Thoracic aorta (tissue), 1 donor: ENCODE measurements around the genes COX5B and CNGA3.

DNA sequence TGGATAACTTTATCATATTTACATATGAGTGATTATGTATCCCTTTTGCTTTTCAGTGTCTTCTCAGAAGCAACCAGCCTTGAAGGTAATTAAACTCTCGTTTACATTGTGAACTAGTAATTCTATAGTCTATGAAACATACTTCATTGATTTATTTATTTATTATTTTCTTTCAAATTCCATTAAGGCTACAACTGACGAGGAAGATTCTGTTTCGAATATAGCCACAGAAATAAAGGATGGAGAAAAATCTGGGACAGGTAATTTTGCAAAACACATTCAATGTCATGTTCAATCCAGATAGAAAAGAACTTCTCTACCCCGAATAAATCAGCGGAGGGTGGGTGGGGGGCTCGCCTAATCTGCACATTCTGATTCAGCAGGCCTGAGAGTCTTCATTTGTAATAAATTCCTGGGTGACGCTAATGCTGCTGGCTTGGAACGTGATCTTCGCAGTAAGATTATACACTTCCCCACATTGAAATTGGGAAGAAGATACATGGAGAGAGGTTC, 76.1 kb downstream of the ANKRD36 start:
- RAMPAGE, long total RNA, result no peak

DNA sequence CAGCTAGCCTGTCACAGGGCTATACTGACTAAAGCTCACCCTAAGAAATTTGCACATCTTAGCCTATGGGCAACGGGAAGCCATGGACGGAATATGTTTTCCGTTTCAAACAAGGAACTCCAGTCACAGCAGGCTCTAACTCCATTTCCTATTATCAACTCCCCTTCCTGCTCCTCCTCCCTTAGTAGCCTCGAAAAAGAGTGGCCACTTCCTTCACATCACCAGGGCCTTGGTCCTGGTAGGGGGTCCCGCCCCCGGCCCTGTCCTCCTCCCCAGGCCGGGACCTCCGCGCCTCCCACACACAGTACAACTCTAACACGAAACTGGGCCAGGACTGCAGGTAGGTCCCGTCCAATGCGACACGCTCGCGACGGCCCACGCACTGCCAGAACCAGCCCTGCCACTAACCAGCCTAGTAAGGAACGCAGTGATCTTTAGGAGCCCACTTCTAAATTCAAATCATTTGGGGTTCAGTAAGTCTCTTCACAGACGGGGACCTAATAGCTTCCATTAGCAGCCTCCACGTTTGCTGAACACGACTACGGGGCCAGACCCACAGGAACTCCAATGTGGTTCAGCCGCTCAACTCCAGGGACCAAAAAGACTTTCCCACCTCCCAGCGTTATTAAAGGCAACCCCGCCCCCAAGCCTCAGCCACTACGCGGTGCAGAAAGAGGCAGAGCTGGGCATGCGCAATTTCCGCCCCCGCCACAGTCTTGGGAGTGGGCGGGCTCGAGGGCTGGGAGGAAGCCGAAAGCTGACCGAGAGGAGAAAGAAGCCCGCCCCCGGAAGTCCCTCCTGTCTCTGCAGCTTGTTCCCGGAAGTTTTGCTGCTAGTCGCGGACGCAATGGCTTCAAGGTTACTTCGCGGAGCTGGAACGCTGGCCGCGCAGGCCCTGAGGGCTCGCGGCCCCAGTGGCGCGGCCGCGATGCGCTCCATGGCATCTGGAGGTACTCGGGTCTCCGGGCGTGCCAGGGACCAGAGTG, at the start of gene COX5B:
COX5B (plus strand) TSS at position 823 of the 986 bp plus-strand sequence.
- RAMPAGE, long total RNA, result start-site peak on the plus strand centred at position 831 of the sequence, 51 bp wide, 1,196 reads

- RAMPAGE, long total RNA, result no peak
Measured at GRCh38 chr2:97673522-97674636, 4.4 kb downstream of the C2orf92 start.

DNA sequence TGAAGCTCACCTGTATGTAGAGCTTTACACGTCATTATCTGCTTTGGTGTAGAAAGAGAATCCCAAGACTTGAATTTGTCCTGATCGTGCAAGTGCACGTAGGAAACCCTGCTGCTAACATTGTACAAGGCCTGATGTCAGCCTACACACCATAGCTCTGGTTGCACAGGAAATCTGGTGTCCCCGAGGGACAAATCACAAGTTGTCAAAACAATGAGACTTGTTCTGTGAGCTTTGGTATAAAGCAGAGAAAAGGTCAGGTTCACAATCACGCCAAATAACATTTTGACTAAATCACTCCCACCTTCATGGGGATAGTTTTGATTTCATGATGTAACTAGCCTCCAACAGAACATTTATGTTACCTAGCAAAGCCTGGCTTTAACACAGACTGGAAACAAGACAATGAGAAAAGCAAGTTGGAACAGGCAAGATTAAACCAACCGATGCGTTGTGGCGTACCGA, 41.4 kb downstream of the ZAP70 start:
- RAMPAGE, long total RNA, result no peak

- RAMPAGE, long total RNA, result no peak
Measured at GRCh38 chr2:97760203-97760487, 46.8 kb downstream of the ZAP70 start.

DNA sequence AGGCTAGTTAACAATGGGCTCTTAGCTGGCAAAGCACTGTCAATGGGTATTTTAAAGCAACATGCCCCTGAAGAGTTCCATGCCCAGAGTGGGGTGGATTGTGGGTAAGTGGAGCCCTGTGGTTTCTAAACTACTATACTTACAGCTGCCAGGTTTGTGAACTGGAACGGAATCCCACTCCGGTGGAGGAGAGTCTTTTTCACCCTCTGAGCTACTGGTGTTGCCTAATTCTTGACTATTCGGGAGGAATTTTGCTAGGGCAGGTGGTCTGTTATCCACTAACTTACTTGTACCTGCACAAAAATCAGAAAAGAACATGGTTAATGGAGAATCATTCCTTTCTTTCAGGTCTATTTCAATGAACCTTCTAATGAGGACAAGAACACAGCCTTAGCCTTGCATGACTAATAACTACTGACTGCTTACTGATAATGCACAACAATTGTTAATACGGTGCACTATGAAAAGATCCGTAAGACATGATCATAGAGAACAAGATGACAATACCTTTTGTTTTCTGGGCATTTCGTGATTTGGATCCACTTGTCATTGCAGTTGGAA, 52.7 kb downstream of the ZAP70 start:
- RAMPAGE, long total RNA, result start-site peak on the minus strand centred at position 273 of the sequence, 641 bp wide, 20 reads

- RAMPAGE, long total RNA, result no peak
Measured at GRCh38 chr2:97811078-97811762, 97.8 kb downstream of the ZAP70 start.

DNA sequence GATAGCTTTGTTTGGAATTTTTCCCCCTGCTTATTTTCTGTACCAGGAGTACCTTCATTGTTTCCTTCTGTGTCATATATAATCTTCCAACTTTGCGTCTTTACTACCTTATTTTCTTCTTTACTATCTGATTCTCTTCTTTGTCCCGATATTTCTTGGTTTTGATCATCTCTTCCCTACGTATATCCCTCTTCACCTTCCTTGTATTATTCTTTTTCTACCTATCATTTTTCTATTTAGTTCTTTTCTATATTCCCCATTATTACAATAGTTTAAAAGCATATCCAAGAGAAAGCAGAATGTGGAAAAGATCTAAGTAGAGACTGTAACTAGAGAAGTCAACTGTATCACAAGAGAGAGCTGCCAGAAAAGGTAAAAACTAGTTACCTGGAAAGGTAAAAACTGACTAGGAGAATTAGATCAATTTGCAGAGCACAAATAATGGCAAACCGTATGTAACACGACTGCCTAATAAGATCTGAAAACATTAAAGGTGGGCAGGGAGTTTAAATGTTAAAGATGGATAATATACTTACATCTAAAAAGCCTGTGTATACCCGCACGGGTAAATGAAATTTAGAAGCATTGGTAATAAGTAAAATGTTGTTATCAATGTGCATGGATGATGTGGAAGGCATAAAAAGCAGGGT, 100.2 kb downstream of the ZAP70 start:
- RAMPAGE, long total RNA, result no peak

DNA sequence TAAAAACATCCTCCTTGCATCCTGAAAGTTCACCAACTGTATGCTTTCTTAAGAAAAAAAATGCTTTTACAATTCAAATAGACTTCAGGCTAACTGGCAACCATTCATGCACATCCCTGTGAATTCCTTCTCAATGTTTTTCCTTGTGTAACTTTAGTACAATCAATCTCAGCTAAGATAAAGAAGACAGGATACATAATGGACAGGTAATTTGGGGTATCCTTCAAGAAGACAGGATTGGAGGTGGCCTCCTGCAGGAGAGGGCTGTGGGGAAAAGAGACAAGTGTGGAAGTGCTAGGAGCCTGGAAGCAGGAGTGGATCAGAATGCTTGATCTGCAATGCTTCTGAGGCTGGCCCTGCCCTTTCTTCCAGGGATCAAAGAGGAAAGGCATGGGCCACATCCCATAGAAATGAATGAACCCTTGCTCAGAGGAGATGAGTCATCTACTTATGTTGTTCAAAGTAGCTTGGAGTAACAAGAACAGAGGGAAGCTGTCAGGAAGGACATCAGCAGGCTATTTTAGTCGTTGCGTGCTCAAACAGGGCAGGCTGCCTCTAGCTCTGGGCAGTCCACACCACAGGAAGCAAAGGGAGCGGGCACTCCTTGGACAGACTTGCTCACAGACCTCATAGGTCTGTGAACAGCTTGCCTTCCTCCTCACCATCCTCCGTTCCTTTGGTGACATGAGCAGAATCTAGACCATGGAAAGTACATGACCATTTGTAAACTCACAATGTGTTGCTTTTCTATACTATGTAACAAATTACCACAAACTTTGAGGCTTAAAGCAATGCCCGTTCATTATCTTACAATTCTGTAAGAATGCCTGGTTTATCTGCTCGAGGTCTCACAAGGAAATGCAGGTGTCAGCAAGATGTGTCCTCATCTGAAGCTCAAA, 126.4 kb downstream of the TMEM131 start:
- RAMPAGE, long total RNA, result no peak

DNA sequence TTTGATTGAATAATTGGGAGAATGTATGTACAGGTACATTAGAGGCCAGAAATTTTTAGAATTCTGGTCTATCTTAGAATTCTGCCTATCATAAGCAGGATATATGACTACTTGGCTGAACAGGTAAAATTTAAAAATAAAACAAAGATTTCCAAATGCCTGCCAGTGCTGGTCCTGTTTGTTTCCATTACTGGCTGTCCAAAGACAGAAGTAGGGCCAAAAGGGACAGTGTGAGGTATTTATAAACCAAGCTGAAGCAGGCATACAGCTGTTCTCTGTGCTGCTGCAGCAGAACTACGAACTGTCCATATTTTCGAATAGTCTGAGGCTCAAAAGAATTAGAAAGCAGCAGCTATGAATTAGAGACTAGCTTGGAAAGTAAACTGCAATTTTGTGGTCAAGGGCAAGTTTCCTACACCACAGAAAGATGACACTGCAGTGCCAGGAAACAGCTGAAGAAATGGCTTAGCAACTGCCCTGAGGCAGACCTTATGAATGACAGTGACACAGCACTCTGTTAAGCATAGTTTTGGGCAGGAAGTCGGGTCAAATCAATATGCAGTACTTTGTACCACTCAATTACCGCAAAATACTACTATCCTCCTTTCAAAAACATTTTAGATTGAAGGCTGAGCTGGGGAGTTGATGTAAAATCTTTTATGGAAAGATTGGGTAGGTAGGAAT, 125.4 kb downstream of the TMEM131 start:
- RAMPAGE, long total RNA, result no peak

GRCh38 chr2:98017380-98017792, 21.6 kb upstream of the TMEM131 start:
- RAMPAGE, long total RNA, result no peak

DNA sequence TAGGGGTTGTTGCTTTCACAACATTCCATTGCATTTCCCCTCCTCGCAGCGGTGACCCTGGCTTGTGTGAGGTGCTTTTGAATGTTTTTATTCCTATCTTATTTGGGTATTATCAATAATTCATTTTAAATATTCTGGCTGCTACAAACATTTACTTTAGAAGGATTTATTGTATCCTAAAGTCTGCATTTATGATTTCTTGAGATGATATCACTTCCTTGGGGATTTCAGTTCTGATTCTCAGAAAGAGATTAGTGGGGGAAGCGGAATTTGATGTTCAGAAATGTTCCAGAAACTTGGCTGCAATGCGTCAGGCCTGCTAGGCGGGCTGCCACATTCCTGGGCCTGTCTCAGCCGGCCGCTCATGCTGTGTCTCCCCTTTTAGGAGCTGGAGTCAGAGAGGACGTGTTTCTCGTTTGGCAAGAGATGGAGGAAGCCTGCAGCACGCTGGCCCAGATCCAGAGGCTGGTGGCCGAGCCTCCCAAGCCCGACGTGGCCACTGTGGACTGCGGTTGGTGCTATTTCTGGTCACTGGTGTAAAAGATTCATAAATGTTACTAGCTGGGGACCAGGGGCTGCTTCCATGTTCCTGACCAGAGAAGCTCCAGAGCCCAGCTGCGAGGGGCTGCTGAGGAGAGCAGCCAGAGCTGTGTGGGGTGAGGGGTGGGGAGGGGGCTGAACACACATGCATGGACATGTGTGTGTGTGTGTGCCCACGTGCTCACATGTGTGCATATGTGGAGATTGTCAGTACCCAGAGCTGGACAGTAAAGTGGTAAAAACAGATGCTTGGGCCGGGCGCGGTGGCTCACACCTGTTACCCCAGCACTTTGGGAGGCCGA, 75.7 kb downstream of the VWA3B start:
- RAMPAGE, long total RNA, result no peak

- RAMPAGE, long total RNA, result no peak
Measured at GRCh38 chr2:98346137-98346589, at the start of gene CNGA3. Gene CNGA3, plus strand, starts transcription at chr2:98346456.

- RAMPAGE, long total RNA, result no peak
Measured at GRCh38 chr2:98436628-98437623, 7.7 kb upstream of the INPP4A start.

DNA sequence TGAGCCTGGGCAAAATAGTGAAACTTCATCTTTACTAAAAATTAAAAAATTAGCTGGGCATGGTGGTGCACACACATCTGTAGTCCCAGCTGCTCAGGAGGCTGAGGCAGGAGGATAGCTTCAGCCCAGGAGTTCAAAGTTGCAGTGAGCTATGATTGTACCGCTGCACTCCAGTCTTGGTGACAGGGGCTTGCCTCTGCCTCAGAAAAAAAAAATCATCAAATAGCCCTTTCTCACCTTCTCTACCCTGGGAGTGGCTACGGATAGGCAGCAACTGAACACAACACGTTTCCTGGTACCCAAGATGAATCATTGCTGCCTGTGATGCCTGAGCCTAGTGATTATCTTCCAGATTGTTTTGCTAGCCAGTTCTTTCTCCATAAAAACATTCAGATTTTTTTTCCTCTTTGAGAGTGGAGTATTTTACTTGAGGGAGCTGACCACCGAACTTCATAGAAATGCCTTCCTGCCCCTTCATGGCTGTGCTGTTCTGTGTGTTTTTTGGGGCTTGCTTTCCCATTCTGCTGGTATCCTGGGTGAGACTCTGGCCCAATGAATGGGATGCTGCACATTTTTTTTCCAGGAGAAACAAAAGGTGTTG, 13.6 kb downstream of the INPP4A start:
- RAMPAGE, long total RNA, result no peak

DNA sequence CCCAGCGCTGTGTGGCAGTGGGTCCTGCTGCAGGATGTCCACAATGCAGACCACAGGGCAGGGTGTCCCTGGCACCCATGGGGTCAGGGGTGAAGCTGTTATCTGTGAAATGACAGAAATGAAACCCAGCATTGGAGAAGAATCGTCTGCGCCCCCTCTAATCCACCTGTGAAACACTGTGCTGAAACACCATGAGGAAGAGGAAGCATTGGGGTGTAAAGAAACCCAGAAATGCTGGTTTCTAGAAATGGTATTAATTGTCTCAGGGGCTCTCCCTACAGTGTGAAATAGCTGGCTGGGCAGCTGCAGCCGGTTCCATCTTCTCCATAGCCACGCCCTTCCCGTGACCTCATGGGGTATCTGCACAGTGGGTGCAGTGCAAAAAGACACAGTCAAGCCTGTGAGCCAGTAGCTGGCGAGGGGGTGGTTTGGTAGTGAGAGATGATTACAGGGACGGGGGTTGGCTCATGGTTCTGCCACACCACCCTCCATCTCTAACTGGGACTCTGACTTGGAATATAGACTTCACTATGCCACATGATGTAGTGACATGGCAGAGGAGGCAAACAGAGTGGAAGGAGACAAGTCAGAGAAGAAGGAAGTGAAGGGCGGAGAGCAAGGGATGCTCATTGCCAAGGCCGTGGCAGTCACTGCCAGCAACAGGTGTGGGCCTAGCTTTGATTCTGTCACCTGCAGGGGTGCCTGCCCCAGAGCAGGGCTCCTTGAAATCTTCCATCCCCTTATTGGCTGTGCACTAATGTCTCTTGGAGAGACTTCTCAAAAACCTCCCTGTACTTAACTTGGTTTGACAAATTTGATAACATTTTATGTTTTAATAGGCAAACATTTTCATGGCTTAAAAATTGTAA, 16.3 kb downstream of the INPP4A start:
- RAMPAGE, long total RNA, result no peak

DNA sequence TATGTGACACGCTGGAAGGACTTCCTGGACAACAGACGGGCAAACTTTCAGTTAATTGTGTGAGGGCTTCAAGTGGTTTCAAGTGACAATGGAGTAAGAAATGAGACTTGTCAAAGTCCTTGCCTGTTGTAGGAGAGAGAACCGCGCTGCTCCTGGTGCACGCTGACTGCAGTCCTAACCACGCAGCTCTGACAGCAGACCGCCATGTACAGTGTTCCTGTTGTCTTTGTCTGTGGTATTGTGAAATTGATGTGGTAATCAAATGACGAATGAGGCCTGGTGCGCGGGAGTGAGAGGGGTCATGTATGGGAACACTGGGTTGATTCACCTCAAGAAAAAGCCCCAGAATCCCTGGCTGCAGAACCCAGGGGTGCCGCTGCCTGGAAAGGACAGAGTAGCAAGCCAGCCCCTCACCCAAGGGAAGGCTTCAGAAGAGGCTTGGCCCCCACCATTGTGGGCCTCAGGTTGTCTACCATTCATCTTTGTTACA, 64.0 kb downstream of the INPP4A start:
- RAMPAGE, long total RNA, result no peak

DNA sequence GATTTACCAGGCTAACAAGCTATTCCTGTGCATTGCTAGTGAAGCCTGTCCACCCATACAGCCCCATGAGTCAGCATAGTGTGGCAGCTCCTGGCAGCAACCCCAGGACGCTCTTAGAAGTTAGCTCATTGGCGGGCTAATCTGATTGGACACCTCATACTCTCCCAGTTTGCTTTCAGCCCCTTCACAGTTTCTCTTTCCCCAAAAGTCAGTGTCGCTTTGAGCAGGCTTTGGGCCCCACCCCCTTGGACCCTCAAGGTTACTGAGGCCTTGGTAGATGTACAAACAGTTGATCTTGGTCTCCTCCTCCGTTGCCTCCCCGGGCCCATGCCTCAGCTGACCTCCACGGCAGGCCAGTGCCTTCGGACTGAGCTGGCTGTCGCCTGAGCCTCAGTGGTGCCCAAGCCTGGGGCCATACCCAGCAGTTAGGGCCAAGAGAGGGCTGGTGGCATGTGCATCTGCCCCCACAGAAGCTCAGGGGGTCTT, 47.9 kb downstream of the COA5 start:
- RAMPAGE, long total RNA, result no peak

- RAMPAGE, long total RNA, result start-site peak on the plus strand at chr2:98582357-98582628, 26 reads
Measured at GRCh38 chr2:98582195-98583020, 25.9 kb downstream of the COA5 start.

DNA sequence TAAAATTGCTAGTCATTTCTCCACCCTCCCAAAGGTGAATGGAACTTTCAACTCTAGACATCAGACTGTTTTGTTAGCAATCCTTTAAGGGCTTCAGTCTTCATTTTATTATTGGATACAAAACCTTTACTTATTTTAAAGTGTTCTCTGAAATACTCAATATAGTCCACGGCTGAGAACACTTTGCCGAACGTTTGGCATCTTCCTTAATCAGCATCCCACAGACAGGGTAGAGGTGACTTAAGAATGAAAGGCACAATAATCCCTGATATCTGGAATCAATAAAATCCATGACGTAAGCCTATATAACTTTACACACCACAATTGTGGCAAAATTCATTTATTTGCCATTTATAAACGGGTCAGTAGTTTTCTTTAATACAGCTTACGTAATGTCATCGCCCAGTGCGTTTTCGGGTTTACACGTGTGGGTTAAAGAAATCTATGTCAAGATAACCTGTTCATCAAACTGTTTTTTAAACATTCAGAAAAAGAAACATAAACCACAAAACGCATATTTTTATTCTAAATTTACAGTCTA, 1.3 kb downstream of the MGAT4A start:
- RAMPAGE, long total RNA, result no peak